Measurements from ENCODE around the genes MRO, ME2 and MBD2.

DNA sequence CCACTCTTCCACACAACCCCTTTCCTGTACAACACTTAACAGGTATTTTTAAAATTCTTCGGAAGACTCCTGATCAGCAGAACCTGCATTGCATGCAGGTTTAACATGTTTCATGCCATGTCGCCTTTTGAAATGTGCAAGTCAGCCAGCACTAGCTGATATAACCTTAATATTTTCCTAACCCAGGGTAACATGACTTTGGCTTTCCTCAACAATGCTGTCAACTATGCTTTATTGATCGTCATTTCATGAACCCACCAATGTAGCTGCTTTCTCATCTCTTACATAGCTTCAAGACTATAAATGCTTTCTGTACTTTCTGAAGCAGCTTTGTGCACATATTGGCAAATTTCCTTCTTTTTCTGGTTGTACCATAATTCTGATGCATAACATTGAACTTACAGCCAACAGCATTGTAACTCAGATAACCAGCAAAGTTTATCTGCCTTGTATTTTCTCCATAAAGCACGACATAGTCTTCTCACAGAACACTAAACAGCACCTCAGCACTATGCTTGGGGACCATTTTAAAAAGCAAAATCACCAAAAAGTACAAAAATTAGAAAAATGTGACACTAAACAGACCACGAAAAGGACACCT is 2.2 kb downstream of the MBD1 start:
- RRBS, result no CpG with 5 or more reads among the region's 5 CpGs

GRCh38 chr18:50425118-50425761 is 50.4 kb downstream of the SKA1 start:
- RRBS, result no CpG with 5 or more reads among the region's 5 CpGs

- RRBS, result no CpG with 5 or more reads among the region's 7 CpGs
Observed at GRCh38 chr18:50611223-50611951, 51.5 kb downstream of the MAPK4 start.

DNA sequence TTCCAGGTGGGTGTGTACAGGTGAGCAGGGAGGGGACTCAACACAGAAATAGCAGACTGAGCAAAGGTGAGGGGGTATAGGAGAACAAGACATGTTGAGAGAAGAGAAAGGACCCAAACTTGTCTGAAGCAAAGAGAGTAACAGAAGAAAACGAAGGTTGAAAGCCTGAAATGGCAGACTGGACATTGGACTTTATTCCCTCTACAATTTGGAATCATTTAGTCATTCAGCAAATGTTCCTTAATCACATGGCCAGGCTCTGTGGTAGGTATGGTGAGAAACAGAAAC is 23.3 kb downstream of the MRO start:
- RRBS, result no CpG with 5 or more reads among the region's 1 CpG

- RRBS, result 8% methylated on average over 8 of the region's 40 CpGs
Observed at GRCh38 chr18:50819185-50820441, at the start of gene MRO. TSS of gene MRO (minus strand) at chr18:50820016.

DNA sequence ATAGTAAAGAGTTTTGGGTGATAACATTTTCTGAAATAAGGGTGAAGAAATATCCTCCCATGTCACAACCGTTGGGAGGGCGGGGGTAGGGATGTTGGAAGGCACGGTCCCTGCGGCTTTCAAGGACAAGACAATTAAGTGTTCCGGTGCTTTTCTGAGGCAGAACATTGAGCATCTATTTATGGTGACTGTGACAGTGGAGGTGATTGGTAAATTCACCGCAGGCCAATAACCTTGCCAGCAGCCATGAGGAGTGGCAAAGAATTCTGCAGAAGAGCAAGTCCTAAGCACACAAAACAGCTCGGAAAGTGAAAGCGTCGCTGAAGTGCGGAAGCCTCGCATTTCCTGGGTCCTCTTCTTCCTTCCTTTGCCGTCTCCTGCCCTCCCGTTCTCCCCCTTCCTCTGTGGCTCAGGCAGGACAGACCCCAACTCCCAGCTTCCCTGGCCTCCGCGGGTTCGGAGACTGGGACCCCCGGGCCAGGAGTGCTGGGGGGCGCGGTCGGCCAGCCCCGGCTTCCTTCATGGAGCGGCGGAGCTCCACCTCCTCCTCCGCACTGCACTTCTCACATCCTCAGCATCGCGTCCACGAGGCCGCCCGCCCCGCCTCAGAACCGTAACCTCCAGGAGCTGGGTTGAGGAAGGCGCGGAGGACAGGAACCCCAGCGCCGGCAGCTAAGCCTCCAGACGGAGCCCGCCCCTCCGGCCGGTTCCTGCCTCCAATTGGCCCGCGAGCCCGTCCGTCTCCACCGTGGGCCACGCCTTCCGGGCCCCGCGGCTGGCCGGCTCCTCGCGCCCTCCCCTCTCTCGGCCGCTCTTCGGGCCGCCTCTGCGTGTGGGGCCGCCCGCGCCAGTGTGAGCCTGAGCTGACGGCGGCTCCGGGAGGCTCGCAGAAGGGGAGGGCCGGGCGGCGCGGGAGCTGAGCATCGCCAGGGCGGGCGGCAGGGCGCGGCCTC is at the start of gene ME2:
Gene ME2, plus strand, starts transcription at position 802 of the 953 bp plus-strand sequence.
- RRBS, result 4% methylated on average over 27 of the region's 72 CpGs

GRCh38 chr18:50879270-50880381 is 708 bp downstream of the ME2 start:
- RRBS, result 2% methylated on average over 20 of the region's 72 CpGs

GRCh38 chr18:51426008-51426208 is 228.4 kb upstream of the MEX3C start:
- RRBS, result no CpG with 5 or more reads among the region's 3 CpGs

- RRBS, result no CpG with 5 or more reads among the region's 3 CpGs
Observed at GRCh38 chr18:54164475-54164851, 60.0 kb downstream of the MBD2 start.

- RRBS, result no CpG with 5 or more reads among the region's 7 CpGs
Observed at GRCh38 chr18:54196600-54197582, 27.6 kb downstream of the MBD2 start.

GRCh38 chr18:54223104-54223477 is 1.4 kb downstream of the MBD2 start:
- RRBS, result no CpG with 5 or more reads among the region's 4 CpGs

DNA sequence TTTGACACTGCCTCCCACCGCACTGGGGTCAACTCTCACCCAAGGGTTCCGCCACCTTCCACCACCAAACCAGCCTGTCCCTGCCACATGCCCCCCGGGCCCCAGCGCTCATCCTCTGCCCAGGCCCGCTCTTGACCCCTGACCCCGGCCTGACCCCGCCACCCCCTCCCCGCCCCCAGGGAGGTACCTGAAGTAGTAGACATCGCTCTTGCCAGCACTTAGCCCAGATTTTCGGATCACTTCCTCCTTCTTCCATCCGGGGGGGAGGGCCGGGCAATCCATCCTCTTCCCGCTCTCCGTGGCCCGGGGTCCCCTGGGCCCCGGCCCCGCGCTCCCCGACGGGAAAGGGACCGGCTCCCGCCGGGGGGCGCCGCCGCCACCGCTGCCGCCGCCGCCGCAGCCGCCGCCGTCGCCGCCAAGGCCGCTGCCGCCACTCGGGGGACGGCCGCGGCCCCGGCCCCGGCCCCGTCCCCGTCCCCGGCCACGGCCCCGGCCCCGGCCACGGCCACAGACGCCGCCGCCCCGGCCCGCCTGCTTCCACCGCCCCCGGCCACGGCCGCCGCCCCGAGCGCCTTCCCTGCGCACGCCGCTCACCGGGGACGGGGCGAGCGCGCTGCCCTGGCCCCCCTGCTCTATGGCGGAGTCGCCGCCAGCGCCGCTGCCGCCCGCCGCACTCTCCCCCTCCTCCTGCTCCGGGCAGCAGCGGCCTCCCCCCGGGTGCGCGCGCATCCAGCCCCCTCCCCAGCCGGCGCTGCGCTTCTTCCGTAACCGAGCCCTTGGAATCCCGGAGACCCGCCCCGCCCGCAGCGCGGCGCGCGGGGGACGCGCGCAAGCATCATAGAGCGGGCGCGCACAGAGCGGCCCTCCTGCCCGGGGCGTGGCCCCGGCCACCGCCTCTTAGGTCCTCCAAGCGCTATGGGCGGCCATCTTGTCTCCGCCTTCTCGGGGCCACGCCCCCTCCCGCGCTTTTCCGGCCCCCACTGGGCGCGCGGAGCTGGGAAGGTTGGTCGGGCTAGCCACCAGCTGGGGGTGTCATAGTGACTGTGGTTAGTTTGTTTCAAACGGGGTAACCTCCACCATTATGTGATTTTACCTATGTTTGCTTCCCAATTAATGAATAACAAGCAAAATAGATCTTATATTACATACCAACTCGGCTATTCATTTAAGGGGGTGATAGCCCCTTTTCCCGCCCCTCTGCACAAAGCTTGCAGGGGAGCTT is at the start of gene MBD2:
Gene MBD2, minus strand, starts transcription at position 839 of the 1,222 bp plus-strand sequence.
- RRBS, result 1% methylated on average over 65 of the region's 125 CpGs

- RRBS, result no CpG with 5 or more reads among the region's 3 CpGs
Observed at GRCh38 chr18:54948443-54949019, 10.7 kb downstream of the CCDC68 start.

- RRBS, result no CpG with 5 or more reads among the region's 3 CpGs
Observed at GRCh38 chr18:55187567-55188044, 228.3 kb upstream of the CCDC68 start.

GRCh38 chr18:55254288-55254771 is 295.1 kb upstream of the CCDC68 start:
- RRBS, result 100% methylated on average over 1 of the region's 5 CpGs

DNA sequence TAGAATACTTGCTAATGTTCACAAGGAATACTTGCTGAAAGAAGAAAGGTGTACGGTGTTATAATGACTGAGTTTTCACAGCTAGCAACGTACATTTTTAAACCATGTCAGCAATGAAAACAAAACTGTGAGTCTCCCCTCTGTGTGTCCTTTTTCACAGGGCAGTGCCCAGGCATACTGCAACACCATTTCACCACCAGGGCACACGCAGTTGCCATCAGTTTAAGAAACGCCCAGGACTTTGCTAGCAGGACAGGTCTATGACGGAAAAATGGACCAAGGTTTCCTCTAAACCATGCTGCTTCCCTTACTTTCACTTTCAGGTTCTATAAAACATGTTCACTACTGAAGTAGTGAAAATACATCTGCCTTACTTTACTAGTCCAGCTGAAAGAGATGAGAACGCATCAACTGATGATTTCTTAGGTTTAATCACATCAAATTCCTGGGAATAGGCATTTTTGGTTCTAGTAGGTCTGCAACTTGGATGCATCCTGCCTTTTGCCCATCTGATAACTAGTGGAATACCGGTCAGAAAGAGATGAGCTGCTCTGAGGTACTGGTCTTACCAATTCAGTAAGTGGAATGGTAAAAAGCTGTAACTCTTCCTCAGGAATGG is 110.5 kb downstream of the TCF4 start:
- RRBS, result no CpG with 5 or more reads among the region's 7 CpGs

DNA sequence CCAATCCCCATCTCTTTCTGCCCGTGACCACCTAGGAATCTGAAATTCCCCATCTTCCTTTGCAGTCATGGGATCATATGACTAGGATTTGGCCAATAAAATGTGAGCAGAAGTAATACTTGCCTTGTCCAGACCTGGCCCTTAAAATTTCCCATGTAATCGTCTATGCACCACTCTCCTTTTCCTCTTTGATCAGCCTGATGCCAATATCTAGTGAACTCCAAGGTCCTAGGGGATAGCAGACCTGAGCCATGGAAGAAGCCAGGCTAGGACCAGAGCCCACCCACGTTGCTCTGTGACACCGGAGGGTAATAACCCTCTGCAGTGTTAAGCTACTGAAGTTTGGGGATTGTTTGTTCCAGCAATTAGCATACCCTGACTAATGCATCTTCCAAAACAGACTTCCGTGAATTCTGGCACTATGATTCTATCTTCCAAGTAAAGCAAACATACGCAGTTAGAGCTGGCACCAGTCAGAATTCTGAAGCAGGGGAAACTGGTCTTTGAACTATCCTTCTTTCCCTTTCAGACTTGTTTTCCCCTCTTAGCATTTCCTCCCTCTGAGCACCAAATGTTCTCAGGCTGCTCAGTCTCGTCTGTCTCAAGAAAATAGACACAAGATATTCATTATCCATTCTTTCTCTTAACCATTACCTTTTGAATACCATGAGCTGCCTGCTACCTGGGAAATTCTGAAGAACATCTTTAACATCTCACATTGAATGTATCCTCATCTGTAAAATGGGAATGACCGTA is 108.4 kb downstream of the TCF4 start:
- RRBS, result no CpG with 5 or more reads among the region's 8 CpGs

GRCh38 chr18:55489572-55490082 is 98.4 kb downstream of the TCF4 start:
- RRBS, result no CpG with 5 or more reads among the region's 8 CpGs

GRCh38 chr18:55498118-55498328 is 90.0 kb downstream of the TCF4 start:
- RRBS, result no CpG with 5 or more reads among the region's 3 CpGs

DNA sequence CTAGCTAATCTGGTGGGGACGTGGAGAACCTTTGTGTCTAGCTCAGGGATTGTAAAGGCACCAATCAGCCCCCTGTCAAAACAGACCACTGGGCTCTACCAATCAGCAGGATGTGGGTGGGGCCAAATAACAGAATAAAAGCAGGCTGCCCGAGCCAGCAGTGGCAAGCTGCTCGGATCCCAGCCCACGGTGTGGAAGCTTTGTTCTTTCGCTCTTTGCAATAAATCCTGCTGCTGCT is 65.5 kb downstream of the TXNL1 start:
- RRBS, result no CpG with 5 or more reads among the region's 5 CpGs

Measured in HGPS cell (cell line).